Neural cell (in vitro differentiated cells): Measurements from ENCODE around the gene PVALEF.

- RAMPAGE, long total RNA, result start-site peak on the minus strand at chr17:80454688-80454769, 19 and 57 reads in 2 replicates
Observed at GRCh38 chr17:80454286-80455206, 21.9 kb downstream of the NPTX1 start.

DNA sequence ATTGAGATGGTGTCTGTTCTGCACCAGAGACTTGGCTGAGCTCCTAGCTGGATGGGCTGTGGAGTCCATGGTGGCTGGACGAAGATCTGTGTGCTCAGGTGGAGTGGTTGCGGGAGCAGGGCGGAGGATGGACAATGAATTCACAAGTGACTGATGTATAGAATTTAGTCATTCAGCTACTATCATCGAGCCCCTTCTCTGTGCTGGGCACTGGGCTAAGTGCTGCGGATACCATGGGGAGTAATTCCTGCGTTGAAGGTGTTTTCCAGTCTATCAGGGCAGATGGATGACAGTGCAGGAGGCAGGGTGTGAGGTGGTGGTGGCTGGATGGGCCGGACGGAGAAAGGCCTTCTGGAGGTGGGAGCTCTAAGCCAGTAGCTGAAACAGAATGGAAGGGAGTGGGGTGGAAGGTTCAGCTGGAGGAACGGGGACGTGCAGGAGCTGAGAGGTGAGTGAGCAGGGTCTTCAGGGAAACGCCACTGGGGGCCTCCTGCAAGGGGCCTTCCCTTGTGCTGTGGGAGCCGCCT lies 15.6 kb downstream of the RPTOR start:
- RAMPAGE, long total RNA, result no peak

- RAMPAGE, long total RNA, result no peak
Observed at GRCh38 chr17:80730547-80730862, 185.9 kb downstream of the RPTOR start.

- RAMPAGE, long total RNA, result no peak
Observed at GRCh38 chr17:80791872-80792283, 199.8 kb upstream of the CHMP6 start.

DNA sequence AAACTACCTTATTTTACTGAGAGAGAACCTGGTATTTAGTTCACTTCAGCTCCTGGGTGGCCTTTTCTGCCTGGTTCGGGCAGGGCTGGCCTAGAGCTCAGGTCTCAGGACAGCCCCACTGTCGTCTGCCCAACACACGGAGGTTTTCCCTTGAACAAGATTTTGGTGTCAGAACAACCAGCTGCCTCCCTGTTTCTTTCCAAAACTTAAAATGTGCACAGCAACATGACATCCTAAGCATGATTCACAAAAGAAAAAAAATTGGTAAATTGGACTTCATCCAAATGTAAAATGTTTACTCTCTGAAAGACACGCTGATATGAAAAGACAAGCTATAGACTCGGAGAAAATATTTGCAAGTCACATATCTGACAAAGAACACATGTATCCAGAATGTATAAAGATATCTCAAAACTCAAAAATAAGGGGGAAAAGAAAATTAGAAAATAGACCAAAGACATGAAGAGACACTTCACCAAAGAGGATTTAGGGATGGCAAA lies 197.8 kb upstream of the CHMP6 start:
- RAMPAGE, long total RNA, result no peak

- RAMPAGE, long total RNA, result no peak
Observed at GRCh38 chr17:80856414-80856995, 135.1 kb upstream of the CHMP6 start.

DNA sequence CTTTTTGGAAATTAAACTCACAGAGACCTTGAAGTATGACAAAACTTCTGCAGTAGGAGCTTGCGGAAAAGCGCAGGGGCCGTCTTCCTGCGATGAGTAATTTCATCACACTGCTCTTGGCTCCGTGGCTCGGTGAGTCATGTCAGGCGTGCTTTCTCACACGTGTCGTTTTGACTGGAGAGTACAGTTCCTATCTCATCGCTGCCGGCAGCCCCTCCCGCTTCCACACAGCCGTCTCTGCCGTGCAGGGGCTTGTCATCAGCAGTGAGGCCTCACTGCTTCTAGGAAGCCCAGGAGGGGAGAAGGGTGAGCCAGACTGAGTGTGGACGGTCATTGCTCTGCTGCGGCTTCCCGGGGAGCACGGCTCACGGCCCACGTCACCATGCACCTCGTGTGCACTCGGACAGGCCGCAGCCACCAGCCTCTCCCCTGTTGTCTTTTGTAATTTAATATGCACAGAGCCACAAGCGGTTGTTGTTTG lies 99.5 kb upstream of the CHMP6 start:
- RAMPAGE, long total RNA, result no peak

DNA sequence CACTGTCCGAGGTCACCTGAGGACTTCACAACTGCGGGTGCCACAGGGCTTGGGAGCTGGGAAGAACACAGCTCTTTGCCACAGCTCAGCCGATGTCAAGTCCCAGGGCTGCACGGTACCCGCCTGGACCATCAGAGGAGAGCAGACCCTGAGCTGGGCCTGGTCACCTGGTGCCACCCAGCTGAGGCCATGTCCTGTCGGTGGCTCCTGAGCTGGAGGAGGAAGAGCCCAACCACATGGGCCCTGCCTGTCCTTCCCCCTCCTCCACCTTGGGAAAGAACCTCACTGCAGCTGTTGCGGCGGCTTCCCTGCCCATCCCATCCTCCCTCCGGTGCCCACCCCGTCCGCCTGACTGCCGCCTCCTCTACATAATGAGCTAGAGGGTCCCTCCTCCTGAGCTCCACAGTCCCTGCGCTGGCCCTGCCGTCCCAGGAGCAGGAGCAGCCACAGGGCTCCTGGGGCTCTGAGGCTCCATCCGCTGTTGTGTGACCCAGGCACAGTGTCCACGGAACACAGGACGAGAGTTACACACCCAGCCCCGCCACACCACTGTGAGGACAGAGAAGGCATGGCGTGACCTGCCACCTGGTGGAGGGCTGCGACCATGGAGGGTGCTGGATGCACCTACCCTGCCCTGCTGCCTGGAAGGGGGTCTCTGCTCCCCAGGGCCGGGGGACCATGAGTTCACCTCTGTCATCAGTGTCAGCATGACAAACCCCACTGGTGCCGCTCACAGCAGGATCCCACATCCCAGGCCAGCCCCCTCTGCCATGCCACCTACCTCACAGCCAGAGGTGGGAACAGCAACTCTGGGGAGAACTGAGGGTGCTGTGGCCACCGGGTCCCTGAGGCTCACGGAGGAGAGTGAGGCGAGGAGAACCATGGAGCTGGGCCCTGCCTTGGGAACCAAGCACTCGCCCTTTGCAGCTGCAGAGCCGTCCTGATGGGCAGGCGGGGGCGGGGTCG lies 21.4 kb upstream of the CHMP6 start:
- RAMPAGE, long total RNA, result no peak

GRCh38 chr17:80987659-80988446 lies 3.8 kb upstream of the CHMP6 start:
- RAMPAGE, long total RNA, result no peak

DNA sequence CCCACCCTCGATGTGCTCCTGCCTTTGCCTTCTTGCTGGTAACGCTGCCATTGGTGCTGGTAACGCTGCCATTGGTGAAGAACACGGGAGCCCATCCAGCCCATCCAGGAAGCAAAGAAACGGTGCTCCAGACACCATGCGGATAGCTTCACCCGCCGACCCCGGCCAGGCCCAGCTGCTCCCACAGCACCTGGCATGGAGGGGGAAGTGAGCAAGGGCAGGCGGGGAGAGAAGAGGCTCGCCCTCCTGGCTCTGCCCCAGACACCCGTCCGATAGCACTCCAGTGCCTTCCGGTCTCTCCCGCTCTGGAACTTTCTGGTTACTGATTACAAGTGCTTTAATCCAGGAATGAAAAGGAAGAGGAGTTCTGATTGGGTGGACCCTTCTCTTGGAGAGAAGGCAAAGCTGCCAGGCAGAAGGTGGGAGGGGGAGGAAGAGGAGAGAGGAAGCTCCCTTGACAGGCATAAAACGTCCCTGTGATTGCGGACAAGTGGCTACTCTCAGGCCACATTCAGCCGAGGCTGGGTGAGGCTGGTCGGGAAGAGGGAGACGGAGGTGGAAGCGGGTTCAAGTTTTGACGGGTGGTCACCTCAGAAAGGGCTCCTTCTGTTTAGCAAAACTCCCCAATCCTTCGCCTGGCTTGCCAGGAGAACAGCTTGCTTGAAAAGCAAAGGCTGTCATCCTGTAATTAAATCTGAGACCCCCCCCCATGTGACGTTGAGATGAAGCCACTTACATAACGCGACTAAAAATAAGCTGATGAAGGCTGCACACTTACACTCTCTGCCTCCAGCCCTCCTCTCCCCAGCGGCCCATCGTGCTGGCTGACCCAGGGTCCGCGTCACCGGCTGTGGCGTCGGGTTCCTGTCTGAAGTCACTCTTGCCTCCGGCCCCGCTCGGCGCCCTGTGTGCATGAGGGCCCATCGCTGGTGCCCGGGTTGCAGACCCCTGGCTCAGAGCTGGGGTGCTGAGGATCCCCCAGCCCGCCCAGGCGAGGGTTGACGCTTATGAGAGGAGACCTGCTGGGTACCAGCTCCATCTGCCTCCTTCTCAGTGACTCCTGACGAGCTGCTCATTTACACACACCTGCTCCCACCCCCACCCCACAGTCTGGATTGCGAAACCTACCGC lies 3.6 kb upstream of the BAIAP2 start:
- RAMPAGE, long total RNA, result no peak

DNA sequence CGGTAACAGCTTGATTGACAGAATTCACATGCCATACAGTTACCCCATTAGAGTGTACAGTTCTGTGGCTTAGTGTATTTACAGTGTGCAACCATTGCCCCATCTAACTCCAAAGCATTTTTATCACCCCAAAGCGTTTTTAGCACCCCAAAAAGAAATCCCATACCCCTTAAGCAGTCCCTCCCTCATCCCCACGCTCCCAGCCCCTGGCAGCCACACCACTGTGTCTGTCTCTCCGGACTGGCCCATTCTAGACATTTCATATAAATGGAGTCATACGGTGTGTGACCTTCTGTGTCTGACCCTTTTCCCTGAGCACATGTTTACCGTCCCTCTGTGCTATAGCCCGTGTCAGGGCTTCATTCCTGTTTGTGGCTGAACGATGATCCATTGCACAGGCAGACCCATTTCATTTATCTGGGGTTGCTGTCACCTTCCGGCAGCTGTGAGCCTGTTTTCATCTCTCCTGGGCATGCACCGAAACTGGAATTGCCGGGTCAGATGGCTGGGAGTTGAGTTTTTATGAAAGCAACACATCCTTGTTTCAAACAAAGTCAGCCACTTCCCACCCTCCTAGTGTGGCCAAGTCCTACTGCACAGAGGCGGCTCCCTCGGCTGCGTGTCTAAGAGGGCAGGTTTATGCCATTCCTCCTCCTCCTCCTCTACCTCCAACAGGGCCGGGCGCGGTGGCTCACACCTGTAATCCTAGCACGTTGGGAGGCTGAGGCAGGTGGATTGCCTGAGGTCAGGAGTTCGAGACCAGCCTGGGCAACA lies 25.4 kb downstream of the BAIAP2 start:
- RAMPAGE, long total RNA, result no peak

GRCh38 chr17:81086757-81087824 lies 52.1 kb downstream of the BAIAP2 start:
- RAMPAGE, long total RNA, result no peak

DNA sequence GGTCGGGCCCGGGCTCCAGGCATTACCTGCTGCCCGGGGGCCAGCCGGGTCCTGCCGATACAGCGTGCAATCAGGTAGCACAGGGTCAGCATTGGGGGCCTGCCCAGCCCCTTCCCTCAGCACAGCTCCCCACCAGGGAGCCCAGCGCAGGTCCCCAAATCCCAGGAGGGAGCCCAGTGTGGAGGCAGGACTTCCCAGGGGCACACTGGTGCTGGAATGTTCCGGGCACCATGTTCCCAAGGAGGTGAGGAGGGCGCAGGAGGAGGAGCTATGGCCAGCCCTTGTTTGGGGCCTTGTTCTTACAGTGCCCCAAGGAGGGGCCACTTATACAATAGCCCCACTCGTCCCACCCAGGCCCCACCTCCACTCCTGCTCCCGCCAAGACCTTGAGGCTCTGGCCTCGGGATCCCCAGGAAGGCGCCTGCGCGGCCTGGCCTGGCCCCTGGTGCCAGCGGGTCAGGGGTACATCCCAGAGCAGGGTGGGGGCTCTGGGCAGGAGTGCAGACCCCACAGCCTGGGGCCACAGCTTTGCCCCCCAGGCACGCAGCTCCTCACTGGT lies 32.6 kb upstream of the PVALEF start:
- RAMPAGE, long total RNA, result no peak

DNA sequence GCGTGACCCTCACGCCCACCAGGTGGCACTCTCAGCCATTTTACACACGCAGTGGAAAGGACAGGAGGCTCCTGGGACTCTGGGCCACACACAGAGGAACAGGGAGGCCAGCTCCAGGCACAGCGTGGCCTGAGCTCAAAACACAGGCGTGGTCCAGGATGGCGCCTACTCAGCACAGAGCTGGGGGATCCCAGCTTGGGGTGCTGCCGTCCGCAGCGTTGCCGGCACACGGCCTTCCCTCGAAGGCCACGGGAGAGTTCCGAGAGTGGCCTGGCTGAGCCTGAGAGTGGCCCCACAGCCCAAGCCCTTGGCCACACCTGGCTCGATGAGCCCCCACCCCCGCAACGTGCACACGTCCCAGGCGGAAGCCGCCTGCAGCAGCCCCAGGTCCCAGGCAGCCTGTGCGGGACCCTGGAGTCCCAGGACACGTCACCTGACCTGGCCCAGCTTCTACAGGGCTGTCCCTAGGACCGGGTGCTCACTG lies 22.4 kb upstream of the PVALEF start:
- RAMPAGE, long total RNA, result no peak

DNA sequence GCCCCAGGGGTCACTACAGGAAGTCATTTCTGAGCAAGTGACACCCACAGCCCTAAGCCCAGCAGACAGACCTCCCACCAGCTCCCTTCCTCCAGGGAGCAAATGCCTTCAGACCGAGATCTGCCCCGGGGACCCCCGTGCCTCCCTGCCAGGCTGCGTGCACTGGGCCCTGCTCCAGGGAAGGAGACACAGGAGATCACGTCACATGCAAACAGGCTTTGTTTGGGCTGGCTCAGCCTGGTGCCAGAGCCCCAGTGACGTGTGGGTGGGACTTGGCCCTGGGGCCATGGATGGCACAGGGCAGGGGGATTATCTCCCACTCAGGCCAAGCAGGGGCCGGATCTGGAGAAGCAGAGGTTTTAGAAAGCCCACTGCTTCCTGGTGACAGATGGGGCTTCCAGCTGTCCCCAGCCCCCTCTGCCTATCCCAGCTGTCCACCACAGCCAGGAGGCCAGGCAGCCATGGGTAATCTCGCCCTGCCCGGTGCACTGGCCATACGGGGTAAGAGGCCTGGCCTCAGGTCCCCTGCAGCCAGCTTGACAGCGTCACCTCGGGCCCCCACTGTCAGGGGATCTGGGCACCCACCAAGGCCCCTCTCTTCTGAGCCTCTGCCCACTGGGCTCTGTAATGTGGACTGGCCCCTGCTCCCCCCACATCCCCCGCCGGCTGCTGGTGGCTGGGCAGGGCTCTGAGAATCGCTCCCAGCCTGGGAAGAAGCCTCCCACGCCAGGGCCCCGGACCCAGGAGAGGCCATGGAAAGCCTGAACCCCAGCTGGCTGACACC lies at the start of gene PVALEF:
TSS of gene PVALEF (plus strand) at position 693 of the 784 bp plus-strand sequence.
- RAMPAGE, long total RNA, result no peak

DNA sequence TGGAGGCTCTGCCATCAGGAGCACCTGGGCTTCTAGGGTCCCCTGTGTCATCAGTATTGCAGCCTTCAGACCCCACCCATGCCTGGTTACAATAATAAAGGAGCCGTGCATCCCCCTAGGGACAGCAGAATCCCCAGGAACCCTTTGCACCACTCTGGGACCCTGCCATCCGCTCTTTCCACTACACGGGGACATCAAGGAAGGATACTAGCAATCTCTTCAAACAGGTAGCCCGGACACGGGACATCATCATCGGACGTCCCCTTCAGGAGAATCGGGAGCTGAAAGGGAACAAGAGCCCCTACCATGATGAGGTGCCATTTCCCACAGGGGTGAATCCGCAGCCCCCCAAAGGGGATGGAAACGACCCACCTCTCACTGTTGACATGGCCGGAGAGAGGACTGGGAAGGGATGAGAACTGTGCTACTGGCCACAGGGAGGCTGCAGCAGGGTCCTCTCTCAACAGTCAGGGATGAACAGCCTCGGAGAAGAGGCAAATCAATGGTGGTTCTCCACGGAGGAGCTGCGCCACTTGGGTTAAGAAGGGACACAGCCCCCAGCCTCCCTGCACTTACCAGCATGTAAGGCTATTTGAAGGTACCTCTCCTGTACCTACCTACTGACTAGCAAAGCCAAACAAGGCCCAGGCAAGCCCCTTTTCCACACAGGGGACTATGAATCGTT lies 1.5 kb downstream of the TEPSIN start:
- RAMPAGE, long total RNA, result no peak

DNA sequence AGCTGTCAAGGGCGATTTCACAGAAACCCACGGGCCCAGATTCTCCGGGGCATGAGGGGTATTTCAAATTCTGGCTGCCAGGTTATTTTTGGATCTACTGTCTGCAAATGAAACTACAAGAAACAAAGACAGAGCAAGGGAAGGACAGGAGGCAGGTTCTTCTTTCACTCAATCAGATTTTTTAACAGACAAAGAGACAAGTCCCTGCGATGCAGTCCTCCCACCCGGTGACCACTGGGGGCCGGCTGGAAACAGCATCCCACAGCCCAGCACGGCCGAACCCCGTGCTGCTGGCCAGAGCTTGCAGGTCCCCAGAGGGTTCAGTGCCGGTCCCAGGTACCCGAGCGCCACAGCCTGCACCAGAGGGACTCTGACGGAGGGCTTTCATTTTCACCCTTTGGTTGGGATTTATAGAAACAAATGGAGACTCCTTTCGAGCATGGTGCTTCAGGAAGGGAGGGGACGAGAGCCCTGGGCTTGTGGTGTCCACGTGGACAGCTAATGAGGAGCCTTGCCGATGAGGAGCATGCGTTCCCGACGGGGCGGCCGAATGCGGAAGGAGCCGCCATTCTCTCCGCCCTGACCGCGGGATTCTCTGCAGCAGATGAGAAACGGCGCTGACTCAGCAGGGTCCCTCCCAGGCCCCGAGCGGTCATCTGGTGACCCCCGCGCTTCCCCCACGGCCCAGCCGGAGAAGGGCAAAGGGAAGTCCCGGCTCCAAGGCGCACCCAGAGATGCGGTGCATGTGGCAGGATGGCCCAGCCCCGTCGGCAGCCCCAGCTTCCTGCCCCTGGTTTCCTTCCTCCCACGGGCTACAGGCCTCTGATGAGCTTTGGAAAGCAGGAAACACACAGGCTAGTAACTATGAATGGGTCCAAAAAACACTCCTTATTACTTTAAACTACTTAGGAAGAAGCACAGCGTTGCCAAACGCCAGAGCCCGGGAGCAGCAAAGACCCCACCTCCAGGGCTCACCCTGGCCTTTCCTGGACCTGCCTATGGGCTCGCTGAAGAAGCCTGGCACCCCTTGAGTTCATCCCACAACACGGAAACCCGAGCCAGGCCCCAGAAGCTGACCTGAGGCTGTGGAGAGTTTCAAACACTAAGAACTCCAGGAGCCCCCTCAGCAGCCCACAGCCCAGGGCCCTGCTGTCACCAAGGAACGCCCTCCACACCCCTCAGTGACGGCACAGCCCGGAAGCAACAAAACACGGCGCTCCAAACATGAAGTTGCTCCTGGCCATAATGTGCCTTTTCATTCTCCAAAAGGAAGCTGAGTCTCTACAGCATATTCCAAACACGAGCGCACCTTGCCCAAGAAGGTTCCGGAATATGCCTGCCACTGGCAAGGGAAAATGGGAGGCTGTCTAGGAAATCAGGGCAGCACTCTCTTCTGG lies 9.6 kb downstream of the SLC38A10 start:
- RAMPAGE, long total RNA, result no peak

- RAMPAGE, long total RNA, result no peak
Observed at GRCh38 chr17:81299195-81299815, 4.2 kb upstream of the SLC38A10 start.

GRCh38 chr17:81323493-81324211 lies 28.5 kb upstream of the SLC38A10 start:
- RAMPAGE, long total RNA, result no peak

DNA sequence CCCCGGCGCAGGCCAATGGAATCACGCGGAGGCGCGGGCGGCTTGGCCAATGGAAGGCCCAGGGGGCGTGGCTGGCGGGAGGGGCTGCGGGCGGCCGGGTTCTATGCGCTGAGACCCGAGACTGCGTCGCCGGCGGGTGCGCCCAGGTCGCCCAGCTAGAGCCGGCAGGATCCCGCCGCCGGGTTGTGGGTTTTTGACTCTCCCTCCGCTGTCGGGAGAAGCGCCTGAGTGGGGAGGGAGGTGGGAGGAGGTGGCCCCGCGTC lies 49.0 kb upstream of the BAHCC1 start:
- RAMPAGE, long total RNA, result start-site peak on the plus strand centred at position 122 of the sequence, 22 bp wide, 26 and 22 reads in 2 replicates